ENCODE measurements around the genes ECHDC1, C6orf58 and L3MBTL3.

DNA sequence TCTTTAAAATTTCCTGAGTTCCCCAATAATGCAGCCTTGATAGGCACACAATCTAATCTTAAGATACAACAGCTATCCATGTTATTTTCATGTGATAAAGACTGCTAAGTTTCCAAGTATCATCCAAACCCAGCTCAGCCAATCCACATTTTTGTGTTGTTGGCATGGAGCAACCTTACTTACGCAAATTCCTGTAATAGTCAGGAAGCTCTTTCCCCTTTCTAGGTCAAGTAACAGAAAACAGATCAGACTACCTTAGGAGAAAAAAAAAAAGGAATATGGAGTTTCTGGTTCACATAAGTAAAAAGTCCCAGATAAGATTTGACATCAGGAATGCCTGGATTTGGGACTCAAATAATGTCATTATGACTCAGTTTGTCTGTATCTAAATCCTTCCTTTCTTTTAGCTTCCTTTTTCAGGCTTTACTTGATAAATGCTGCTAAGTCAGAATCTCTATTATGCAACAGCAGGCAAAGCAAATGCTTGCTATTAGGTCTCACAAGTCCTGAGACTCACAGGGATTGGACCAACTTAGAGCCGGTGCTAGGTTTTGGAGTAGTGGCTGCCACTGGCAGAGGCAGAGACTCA is 44.5 kb downstream of the NCOA7 start:
- PRO-cap = no peak

GRCh38 chr6:125884894-125885352 is 71.6 kb upstream of the HINT3 start:
- PRO-cap = no peak

GRCh38 chr6:125915066-125915581 is 41.4 kb upstream of the HINT3 start:
- PRO-cap = no peak

- PRO-cap = no peak
Measured at GRCh38 chr6:126063260-126064083, 77.1 kb downstream of the TRMT11 start.

DNA sequence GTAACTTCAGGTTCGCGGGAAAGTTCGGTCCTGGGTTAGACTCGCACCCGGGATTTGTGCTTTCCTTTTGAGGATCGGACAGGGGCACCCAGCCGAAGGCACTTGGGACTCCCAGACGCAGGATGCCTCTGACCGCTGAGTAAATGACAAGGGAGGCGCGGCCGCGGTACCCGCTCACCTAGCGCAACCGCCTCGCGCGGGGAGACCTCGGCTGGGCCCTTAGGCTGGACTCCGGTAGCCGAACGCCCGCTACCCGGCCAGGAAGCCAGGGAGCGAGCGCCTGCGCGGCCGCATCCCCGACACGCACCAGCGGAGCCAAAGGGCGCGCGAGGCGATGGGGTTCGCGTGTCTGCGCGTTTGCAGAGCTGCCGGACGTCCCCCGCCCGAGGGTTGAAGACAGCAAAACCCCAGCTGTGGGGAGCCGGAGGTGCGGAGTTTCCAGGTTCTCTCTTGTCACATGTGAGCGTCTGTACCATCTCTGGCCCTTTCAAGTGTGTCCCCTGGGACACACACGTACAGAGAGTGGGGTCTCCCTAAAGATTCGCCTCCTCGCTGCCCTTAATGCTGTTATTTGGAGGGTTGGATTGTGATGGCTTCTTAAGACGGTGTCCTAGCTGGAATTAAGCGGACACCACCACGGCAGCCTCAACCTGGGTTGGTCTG is 1.2 kb downstream of the RSPO3 start:
- PRO-cap = bidirectional peak, plus-strand start at position 318 of the sequence, minus-strand start at position 308 of the sequence; unidirectional peak, minus-strand start at position 452 of the sequence

- PRO-cap = bidirectional peak, plus-strand start at chr6:127120918, minus-strand start at chr6:127120784
Measured at GRCh38 chr6:127120205-127121119, 2.0 kb downstream of the RSPO3 start.

GRCh38 chr6:127342941-127343724 is at the start of gene ECHDC1:
Gene ECHDC1, minus strand, starts transcription at chr6:127343609.
- PRO-cap = bidirectional peak, plus-strand start at chr6:127343673, minus-strand start at chr6:127343564

GRCh38 chr6:127344385-127344851 is 1.0 kb upstream of the ECHDC1 start:
- PRO-cap = no peak

DNA sequence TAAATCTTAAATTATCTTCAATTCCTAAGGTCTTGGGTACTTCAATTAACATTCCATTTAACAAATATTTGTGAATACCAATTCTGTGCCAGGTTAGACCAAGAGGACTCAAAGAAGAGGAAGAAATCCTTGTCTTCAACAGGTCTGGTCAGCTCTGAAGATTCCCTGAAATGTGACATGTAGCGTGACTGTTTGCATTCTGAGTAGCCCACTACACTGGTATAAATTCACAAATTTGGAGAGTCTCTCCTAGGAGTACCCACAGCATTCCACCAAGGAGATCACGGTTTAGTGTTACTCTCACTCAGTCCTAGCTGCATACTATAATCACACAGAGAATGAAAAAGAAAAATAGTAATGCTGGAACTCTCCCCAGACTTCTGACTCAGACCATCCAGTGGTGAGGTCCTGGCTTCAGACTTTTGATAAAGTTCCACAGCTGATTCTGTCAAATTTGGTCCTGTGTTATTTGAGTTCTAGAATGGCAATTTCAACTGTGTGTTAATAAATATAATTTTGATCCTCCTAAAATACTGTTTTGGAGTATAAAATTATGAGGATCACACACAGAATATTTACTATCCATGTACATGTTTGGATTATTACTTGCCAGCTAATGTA is 4.9 kb upstream of the KIAA0408 start:
- PRO-cap = no peak

DNA sequence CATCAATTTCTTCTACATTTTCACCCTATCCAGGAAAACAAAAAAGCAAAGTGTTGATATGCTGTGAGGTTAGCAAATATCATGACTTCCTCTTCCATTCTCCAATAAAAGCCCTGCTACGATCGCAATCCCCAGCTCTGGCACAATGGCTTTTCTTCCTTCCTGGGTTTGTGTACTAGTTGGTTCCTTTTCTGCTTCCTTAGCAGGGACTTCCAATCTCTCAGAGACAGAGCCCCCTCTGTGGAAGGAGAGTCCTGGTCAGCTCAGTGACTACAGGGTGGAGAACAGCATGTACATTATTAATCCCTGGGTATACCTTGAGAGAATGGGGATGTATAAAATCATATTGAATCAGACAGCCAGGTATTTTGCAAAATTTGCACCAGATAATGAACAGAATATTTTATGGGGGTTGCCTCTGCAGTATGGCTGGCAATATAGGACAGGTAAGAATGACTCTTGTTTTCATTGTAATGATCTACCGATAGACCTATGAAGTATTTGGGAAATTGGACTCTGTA is at the start of gene C6orf58:
Gene C6orf58 (plus strand): TSS at position 134 of the 521 bp plus-strand sequence.
- PRO-cap = no peak

DNA sequence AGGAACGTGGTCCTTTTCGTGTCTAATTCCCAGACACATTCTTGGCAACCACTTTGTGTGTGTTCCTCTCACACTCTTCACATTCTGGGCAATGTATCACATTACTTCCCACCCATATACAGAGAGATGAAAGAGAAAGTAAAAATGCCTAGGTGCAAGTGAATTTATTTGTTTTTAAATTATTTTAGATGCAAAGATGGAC is 102.7 kb downstream of the PTPRK start:
- PRO-cap = no peak

DNA sequence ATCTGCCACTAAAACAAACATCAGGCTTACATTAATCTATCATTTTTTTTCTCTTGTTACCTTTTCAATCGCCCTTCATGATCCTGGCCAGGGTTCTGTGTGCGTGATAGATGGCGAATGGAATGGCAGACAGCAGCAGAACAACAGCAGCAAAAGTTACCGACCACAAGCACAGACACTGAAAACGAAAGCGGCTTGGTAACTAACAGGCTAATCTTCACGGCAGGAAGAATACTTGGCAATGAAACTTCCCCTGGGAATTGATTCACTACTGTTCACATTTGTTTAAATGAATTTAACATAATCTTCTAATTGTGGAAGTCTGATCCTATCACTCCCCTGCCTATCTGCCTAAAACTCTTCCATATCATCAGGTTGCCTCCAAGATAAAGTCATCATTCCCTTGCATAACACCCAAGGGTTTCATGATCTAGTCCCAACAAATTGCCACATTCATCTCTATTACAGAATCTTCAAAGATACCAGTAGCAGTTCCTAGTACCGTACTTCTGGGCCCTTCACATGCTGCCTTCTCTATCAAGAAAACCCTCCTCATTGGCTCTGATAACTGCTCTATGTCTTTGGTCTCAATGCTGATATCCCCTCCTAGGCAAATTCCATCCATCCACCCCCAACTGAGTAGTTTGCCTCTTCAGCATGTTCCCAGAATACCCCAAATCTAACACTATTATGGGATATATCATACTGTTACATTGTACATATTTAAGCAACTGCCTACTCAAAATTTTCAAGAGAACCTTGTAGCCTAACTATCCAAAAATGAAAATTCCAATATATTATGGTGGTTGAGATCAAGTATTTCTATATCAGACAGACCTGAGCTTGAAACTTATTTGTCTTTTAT is 28.5 kb downstream of the PTPRK start:
- PRO-cap = unidirectional peak, minus-strand start at position 180 of the sequence

DNA sequence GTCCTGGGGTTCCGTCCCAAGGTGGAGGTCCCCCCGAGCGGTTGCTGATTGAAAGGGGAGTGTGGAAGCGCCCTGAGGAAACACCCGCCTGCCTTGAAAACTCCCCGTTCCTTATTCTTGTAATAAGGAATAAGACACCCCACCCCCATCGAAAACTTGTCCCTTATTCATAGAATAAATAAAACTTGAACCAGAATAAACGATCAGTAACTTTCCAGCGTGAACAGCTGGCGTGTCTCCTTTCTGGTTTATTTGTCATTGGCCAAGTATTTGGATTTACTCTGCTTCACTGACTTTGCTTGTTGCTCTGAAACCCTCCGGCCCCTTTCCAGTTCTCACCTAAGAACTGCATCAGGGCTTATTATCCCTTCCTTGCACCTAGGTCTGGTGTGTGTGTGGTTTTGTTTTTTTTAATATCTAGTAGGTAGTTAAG is 559 bp upstream of the PTPRK start:
- PRO-cap = no peak

GRCh38 chr6:128949921-128950408 is 67.0 kb downstream of the LAMA2 start:
- PRO-cap = no peak

- PRO-cap = no peak
Measured at GRCh38 chr6:129102561-129103187, 219.7 kb downstream of the LAMA2 start.

DNA sequence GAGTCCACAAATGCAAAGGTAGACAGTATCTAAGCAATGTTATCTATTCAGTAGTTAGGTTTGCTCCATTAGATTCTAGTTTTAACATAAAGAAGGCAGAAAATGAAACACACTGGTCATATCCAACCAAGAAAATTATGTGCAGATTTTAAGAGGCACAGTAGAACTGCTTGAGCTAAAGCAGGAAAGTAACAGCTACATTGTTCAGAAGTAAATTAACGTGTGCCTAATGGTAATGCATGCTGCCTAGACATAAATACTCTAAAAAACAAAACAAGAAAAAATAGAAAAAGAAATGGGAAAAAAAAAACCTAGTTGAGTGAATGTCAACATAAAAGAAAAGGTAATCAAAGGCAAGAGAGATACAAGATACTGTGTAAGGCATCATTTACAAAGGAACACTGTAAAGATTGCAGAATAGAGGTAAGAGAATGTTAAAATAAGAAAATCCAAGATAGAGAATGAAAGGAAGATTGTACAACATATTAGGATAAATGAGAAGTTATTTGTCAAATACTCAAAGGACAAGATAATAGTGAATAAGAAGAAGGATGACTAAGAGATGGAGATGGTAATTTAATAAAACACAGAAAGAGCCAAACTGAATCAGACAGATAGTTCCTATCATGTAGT is 332.2 kb downstream of the ARHGAP18 start:
- PRO-cap = no peak

DNA sequence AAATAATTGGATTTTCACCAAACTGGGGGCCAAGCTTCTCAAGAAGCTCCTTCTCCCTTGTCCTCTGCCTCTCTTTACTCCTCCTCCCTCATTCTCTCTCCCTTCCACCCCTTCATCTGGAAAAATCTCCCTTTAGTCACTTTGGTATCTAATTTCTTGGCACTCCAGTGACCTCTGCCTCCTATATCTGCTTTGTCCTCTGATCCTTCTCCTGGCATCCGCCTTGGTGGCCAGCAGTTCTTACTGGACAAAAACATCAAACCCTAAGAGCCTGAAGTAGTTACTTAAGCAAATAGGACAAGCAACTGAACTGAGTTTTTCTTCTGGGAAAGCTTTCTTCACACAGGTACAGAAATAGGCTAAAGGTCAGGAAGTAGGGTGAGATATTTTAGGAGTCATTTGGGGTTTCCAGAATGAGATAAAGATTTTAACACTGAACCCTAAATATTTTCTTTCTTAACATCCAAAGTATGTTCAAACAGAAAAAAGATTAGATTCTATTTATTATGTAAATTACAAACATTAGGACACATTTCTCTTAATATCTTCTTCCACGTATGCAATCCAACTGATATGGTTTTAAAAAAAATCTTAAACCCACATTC is 220.6 kb downstream of the ARHGAP18 start:
- PRO-cap = no peak

DNA sequence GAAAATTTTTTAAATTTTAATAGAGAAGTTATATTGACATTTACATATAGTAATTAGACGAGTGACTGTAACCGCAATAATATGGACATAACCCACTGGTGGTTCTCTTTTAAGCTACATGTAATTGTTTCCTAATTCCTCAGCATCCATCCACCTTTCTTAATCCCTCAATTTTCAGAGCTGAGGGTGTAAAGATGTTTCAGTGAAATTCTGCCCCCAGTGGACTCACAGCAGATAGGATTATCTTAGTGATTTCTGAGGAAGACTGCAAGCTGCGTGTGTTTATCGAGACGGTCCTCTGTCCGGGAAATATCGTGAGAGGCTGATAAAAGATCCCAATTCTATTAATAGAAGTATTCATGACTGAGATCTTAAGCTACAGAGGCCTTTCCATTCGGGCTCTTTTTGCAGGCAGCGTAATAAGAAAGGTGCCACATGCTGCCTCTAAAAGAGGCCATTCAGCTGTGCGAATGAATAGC is 209.1 kb downstream of the ARHGAP18 start:
- PRO-cap = no peak

- PRO-cap = bidirectional peak, plus-strand start at chr6:130018805, minus-strand start at chr6:130018564
Measured at GRCh38 chr6:130018330-130018743, at the start of gene L3MBTL3. Gene L3MBTL3, plus strand, starts transcription at chr6:130018581.

GRCh38 chr6:130019903-130020839 is 1.8 kb downstream of the L3MBTL3 start:
- PRO-cap = bidirectional peak, plus-strand start at chr6:130020272, minus-strand start at chr6:130020220; unidirectional peak, minus-strand start at chr6:130020797